Measurements from ENCODE around the gene MPPED1.

DNA sequence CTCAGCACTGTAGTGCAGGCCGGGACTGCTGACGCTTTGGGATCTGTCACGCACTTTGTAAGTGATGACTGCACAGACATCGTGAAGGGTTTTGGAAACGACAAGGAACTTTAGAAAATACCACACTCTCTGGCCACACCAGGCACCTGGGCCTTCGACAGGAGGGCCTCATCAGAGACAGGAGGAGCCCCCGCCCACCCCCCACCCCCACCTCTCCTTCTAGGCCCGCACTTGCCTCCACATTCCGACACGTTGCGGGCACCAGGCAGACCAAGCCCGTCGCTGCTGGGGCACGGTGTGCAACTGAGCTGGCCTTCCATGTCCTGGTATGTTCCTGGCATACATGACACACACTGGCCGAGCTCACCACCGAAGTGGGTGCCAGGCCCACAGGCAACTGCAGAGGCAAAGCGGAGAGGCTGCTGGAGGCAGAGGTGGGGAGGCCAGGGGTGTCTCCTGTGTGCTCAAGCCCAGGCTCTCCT, 27.0 kb upstream of the TTLL12 start:
- PRO-cap: no peak

- PRO-cap: no peak
These were observed 31.0 kb upstream of the TTLL12 start for GRCh38 chr22:43217748-43218448.

GRCh38 chr22:43237148-43237797, 50.3 kb upstream of the TTLL12 start:
- PRO-cap: no peak

DNA sequence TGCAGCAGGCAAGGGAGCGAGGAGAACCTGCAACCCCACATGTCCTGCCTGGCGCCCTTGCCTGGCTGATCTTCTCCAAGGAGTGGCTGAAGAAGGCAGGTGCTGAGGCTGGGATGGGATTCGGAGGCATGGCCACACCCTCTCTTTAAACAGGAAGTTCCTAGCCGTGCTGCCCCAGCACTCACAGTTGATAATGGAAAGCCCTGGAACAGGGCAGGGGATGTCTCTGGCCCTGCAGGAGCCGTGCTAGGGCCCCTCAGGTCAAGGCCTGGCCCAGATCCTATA, 65.0 kb downstream of the SCUBE1 start:
- PRO-cap: no peak

DNA sequence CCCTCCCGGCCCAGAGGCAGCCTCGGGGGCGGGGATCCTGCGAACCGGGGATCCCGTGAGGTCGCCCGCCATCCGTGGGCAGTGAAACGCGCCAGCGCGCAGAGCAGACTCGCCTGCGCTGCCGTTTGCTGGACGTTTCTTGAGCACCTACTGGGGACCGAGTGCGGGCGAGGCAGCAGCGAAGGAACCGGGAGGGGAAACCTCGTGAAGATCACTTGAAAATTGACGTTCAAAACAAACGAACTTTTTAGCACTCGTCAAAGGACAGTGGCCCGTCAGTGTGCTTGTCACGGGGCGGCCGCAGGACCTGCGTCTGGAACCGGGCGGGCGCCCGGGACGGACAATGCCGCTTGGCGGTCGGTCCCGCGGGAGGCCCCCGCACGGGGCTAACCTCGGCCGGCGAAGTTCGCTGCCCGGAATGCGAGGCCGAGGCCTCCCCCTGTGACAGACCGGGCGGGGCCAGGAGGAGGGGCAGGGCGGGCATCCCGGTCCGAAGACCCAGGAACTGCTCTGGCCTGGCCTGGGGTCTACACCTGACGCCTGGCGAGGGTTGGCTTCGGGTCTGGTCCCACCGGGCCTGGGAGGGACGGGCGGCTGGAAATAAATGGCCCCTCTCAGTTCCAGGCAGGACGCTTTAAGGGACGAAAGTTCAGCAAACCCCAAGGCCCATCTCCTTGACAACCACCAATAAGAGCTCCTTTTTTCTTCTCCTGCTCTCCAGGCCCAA, 678 bp upstream of the SCUBE1 start:
- PRO-cap: no peak

DNA sequence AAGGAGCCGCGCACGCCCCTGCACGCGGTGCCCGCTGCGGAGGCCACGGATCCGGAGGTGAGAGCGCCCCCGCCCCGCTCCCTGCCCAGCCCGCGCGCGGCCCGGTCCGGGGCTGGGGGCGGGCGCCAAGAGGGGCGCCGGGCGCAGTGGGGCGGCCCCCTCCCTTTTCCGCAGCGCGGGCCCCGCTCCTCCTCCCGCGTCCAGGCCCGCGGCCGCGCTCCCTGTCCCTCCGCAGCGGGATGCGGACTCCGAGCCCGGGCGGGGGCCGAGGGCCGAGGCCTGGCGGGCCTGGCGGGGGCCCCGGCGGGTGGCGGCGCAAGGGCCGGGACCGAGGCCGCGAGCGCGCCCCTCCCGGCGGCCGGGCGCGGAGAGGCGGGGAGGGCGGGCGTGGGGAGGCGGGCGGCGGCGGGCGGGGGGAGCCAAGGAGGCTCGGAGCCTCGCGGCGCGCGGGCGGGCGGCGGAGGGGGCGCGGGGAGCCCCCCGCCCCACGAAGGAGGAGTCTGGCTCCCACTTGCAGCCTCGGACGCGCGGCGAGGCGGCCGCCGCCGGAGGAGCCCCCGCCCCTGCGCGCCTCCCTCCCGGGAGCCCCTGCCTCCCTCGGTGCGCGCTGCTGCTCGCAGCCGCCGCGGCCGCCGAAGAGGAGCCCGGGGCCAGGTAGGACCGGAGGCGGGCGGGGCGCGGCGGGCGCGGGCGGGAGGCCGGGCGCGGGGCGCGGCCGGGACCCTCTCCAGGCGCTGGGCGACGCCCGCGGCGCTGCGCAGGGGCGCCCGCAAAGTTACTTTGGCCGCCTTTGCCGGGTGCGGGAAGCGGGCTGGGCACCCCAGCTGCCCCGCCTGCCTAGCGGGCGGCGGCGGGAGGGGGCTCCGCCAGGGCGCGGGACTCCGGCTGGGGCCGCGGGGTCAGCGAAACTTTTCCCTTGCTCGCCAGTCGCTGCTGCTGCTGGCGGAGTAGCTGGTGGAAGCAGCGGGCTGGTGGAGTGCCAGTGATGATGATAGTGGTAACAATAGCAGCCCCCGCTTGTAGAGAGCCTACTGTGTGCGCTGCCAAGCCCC, at the start of gene MPPED1:
MPPED1 (plus strand) TSS at position 510 of the 1,052 bp plus-strand sequence.
- PRO-cap: no peak

- PRO-cap: no peak
These were observed 183.9 kb downstream of the EFCAB6 start for GRCh38 chr22:43628100-43628795.

- PRO-cap: no peak
These were observed 8.5 kb upstream of the EFCAB6 start for GRCh38 chr22:43820125-43821419.

DNA sequence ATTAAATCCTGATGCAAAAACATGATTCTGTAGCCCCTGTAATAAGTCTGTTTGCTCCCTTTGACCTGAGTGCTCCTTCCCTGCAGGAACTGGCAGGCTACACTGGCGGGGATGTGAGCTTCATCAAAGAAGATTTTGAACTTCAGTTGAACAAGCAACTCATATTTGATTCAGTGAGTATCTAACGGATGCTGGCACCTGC, 22.4 kb downstream of the SAMM50 start:
- PRO-cap: no peak

DNA sequence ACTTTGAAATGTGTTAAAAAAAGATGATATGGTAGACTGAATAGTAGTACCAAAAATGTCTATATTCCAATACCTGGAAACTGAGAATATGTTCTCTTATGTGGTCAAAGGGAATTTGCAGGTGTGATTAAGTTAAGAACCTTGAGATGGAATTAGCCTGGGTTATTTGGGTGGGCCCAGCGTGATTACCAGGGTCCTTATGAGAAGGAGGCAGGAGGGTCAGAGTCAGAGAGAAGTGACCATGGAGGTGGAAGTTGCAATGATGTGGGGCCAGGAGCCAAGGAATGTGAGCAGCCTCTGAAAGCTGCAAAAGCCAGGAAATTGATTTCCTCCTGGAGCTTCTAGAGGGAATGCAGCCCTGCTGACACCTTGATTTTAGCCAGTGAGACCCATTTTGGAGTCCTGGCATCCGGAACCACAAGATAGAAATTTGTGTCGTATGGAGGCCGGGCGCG, 16.2 kb downstream of the PARVB start:
- PRO-cap: no peak

DNA sequence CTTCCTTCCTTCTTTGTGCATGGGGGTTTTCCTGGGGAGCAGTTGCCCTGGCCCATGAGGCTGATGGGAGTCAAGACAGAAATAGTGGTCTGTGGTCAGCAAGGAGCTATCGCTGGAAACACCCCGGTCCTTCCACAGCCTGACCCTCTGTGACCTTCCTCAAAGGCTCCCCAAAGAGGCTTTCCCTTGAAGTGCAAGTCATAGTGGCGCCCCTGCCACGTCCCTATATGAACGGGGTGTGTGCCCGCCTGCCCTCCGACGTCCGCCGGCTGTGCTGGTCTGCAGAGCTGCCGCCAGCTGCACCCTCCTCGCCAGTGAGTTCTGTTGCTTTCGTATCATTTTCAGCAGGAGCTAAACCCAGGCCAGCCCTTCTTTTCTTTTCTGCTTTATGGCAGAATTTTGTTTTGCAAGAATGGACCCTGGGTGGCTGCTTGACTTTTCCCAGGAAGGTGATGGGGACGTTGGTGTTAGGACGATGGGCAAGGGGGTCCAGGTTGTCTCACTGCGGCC, 44.8 kb downstream of the PARVB start:
- PRO-cap: no peak

DNA sequence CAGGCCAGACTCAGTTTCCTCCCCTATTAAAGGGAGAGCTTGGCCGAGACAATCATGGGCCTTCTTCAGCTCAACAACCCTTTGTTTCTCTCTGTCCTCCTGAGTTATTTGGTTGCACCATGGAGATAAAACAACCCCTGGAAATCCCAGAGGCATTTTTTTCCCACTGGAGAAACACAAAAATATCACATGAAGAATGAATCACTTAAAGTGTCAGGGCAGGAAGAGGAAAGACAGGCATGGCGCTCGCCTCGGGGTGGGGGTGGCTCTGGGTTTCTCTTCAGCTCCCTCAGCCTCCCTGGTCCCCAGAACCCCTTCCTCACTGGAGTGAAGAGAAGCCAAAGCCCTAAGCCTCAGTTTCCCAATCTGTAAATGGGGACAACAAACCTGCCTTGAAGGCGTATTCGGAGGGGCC, 973 bp downstream of the SHISAL1 start:
- PRO-cap: no peak

DNA sequence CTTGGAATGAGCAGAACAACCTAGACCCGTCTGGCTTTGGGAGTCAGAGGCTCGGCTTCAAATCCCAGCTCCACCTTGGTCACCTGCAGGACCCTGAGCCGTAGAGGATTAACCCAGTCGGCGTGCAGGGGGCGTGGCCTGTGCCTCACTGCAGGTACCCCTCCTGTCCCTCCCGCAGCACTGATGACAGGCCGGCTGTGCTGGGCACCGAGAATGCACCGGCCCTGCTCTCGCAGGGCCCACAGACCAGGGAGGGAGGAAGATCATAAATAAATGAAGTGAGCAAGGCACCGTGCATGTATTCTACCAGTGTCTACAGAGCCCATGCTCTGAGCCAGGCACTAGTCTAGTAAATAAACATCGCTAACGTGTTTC, 53.6 kb downstream of the RTL6 start:
- PRO-cap: no peak

DNA sequence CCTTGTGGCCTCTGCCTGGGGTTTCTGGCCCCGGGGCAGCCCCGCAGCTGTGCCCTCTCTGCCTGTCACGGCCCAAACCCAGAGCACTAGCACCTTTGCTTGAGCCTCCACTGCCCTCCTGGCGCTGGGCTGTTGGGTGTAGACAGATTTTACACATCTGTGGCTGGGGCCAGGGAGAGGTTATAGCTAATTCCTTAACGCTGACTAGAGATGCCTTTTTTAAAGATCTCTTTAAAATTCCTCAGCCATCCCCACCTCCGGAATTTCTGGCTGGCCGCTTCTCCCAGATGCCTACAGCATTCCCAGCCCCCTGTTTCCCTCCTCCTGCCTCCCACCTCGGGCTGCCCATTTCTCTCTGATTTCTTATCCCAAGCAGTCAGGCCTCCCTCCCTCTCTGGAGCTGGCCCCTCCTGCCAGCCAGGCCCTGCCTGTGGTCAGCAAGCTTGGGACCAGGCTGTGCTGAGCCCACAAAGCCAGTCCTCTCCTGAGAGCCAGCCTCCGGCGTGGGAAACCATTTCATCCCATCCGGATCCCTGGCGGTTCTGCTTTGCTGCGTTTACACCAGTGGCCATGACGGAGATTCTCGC, 3.0 kb upstream of the PRR5 start:
- PRO-cap: no peak

DNA sequence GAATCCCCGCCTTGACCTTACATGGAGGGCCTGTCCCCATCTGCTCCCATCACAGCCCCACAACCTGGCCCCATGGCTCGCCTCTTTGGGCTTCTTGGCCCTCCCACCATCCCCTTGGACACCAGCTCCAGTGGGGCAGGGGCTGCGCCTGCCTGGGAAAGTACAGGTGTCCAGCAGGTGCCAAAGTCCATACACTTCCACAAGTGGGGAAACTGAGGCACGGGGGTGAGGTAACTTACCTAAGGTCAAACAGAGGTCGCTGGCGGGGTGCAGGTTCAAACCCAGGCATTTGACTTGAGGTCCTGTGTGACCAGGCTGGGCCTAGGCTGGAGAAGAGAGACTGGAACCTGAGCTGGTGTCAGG, 16.1 kb upstream of the ARHGAP8 start:
- PRO-cap: no peak

GRCh38 chr22:44738279-44738917, 14.0 kb upstream of the ARHGAP8 start:
- PRO-cap: no peak

- PRO-cap: no peak
These were observed 3.1 kb downstream of the ARHGAP8 start for GRCh38 chr22:44755456-44755807.

DNA sequence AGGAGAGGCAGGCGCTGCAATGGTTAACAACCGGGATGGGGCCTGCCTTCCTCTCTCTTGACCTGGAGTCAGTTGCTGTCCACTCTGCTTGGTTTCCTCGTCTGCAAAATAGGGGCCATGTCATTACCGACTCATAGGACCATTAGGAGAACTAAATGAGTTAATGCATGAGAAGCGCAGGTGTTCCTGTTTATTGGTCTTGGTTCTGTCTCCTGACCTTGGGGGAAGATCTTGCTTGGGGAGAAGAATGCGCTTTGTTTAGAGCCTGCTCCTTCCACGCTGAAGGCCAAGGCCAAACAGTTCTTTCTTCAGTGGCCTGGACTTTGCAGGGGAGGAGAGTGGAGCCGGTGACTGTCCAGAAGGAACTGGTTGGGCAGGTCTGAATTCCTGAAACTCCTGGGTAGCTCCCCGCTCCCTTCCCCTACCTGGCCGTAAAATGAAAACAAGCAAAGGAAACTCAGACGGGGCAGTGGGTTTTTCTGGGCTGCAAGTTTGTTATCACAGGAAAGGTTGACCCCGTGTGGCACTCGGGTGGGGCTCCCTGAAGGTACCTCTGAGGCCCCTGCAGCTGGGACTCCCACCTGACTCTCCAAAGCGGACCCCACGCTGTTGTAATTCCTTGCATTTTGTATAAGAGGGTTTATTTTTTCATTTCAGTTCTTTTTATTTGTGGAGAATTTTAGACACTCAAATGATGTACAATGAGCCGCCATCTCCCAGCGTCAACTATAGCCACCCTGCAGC, 3.6 kb downstream of the ARHGAP8 start:
- PRO-cap: no peak

- PRO-cap: no peak
These were observed 991 bp downstream of the PHF21B start for GRCh38 chr22:45008650-45009378.

GRCh38 chr22:45035975-45036600, 26.3 kb upstream of the PHF21B start:
- PRO-cap: no peak